ENCODE measurements around a stretch of chr11.

- PRO-cap, 2 experiments = no peak in any of the 2 experiments
Measured at GRCh38 chr11:11243012-11243637, 109.9 kb downstream of the CSNK2A3 start.

DNA sequence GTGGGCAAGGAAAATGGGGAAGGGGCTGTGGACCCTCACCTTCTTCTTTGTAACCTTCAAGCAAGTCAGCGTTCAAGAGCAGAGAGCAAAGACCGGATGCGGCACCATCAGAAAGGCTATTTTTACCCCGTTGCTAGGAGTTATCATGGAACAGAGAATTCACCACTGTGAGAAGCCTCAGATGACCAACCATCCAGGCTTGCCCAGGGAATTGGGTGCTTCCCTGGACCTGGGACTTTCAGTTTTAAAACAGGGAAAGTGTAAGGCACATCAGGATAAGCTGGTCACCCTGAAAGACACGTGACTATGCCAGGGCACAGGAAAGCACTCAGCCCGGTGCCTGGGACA is 10.5 kb downstream of the GALNT18 start:
- PRO-cap, 2 experiments = no peak in any of the 2 experiments

GRCh38 chr11:11960205-11961318 is 47.9 kb downstream of the DKK3 start:
- PRO-cap, 2 experiments = peak in 1 of 2 experiments; most common plus-strand start chr11:11960952 (in 1)

- PRO-cap, 2 experiments = no peak in any of the 2 experiments
Measured at GRCh38 chr11:12017916-12018277, 9.5 kb upstream of the DKK3 start.

DNA sequence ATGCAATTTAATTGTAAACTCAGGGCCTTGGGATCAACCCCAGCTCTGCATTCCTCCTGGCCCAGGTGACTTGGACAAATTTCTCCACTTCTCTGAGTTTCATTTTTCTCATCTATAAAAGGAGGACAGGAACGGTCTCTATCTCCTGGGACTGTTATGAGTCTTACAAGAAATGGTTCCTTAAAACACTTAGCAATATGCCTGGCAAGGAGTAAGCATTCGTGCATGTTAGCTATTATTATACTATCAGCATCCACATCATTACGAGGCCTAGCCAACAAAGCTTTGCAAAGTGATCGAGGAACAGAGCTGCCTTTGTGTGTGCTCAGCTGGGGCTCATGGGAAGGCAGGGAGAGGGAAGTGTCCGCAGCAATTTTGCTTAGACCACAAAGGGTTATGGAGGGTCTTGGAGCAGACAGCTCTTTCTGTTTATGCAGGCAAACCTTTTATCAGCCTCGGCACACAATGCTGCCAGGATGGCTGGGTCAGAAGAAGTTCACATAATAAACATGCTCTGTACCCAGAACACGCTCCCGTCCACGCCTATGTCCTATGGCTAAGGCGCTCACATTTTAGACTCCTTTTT is 10.8 kb upstream of the DKK3 start:
- PRO-cap, 2 experiments = no peak in any of the 2 experiments

- PRO-cap, 2 experiments = no peak in any of the 2 experiments
Measured at GRCh38 chr11:12076039-12077058, 34.0 kb upstream of the MICAL2 start.

DNA sequence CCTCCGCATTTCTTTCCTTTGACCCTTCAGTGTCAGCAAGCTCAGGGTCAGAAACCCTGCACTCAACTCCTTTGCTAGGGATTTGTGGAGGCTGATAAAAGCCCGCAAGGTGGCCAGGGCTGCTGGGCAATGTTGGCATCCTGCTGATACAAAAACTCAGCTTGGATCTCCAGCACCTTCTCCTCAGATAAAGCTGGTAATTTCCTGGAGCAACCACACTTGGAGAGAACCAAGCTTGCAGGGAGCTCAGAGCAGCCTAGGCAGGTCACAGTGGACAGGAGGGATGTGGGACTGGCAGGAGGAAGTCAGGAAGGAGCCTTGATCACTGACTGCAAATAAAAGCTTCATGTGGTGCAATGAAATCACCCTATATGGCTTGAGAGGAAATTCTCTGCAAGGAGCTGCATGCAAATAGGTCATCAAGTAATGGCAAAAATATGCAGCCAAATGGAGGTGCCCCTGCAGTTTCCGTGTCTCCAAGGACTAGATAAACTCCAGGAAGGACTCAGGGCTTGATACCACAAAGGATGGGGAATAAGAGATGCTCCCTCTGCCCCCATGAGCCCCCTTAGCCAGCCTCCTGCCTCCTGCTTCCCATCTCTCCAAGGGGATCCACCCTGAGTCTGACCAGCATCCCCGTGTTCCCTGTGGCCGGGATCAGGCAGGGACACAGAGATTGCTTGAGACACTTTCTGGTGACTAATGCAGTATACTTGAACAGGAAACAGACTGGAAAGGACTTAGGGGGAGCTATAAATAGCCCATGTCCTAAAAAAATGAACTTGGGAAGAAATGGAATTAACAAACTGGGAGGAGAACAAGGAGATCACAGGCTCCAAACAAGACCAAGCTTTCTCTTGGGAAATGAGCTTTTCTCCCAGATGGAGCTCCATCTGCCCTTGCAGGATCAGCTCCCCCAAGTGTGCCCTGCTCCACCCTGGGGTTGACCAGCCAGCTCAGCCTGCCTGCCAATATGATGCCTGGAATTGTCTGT is 24.0 kb upstream of the MICAL2 start:
- PRO-cap, 2 experiments = no peak in any of the 2 experiments

DNA sequence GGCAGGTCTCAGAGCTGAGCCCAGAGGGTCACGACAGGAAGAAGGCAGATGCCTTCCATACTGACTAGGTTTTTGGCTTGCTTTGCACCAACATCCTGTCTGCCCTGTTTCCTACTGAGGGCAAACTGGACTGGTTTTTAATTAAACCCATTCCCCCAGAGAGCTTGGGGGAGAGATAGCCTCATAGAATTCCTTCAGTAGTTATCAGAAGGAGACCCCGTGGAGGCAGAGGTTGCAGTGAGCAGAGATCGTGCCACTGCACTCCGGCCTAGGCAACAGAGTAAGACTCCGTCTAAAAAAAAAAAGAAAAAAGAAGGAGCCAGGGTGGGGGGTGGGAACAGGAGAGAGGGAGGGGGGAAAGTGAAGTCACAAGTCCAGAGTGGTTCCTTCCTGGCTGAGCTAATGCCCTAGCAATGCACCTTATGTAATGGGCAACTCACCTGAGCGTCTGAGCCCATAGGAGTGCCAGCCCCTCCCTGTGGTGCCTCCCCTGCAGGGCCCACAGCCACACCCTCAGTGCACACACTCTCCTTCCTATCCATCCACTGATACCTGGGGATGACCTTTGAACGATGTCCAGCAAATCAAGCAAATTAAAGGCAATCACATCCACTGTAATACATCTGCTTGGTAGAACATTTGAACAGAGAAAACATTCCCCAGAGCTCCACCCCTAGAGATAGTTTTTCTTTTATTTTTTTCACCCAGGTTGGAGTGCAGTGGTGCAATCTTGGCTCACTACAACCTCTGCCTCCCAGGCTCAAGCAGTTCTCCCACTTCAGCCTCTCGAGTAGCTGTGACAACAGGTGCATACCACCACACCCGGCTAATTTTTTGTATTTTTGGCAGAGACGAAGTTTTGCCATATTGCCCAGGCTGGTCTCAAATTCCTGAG is 19.7 kb upstream of the MICAL2 start:
- PRO-cap, 2 experiments = no peak in any of the 2 experiments

DNA sequence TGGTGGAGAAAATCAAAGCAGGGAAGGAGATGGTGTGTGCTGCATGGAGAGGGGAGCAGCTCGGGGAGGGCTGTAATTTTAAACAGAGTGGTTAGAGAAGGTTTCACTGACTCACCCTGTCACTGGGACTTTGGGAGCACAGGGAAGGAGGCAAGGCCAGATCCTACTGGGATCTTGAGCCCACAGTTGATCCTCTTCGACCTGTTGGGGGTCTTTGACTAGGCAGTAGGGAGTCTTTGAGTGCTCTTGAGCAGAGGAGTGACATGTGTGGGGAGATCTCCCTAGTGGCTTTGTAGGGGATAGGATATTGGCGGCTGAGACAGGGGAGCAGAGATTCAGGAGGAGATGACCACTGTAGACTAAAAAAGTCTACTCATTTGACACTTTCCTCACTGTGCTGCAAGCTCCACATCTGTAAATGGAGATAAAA is 17.1 kb downstream of the MICAL2 start:
- PRO-cap, 2 experiments = no peak in any of the 2 experiments

- PRO-cap, 2 experiments = no peak in any of the 2 experiments
Measured at GRCh38 chr11:12148910-12149630, 38.7 kb downstream of the MICAL2 start.

DNA sequence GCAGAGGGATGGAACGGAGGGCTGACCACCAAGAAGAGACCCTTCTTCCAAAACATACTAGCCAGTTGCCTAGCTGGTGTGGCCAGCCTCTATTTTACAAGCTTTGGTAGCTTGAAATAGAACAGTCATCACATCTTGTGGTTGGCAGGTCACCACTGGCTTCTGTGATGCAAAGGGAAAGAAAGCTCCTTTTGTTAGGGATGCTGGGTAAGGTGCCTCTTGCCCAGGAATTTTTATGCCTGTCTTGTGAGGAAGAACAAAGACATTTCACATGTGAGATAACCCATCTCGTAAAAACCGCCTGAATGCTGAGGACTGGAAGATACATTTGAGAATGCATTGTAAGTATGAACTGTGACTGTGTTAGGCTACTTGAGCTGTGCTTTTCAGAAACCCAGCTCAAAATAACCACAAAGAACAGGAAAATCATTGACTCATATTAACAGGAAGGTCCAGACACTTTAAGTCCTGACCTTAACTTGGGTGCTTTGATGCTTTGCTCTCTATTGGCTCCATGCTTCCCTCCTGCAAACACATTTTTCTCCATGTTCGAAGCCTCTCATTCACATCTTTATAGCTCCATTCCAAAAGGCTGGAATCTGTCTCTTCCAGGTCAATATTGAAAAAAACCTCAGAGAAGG is 53.8 kb downstream of the MICAL2 start:
- PRO-cap, 2 experiments = no peak in any of the 2 experiments

DNA sequence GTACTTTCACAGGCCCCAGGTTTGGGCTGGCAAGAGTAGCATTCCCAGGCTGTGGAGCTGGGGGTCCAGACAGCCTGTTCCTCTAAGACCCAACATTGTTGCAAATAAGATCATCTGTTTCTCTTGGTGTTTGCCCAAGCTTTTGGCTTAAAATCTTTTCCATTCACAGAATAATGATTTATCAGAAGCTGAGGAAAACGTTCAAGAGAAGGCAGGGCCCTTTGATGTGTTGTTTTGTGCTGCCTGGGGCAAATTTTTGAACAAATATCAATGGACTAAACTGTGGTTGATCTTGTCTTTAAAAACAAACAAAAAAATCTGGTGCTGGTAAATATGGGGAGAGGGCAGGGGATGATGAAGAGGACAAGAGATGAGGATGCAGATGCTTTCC is 124.0 kb downstream of the MICAL2 start:
- PRO-cap, 2 experiments = no peak in any of the 2 experiments

DNA sequence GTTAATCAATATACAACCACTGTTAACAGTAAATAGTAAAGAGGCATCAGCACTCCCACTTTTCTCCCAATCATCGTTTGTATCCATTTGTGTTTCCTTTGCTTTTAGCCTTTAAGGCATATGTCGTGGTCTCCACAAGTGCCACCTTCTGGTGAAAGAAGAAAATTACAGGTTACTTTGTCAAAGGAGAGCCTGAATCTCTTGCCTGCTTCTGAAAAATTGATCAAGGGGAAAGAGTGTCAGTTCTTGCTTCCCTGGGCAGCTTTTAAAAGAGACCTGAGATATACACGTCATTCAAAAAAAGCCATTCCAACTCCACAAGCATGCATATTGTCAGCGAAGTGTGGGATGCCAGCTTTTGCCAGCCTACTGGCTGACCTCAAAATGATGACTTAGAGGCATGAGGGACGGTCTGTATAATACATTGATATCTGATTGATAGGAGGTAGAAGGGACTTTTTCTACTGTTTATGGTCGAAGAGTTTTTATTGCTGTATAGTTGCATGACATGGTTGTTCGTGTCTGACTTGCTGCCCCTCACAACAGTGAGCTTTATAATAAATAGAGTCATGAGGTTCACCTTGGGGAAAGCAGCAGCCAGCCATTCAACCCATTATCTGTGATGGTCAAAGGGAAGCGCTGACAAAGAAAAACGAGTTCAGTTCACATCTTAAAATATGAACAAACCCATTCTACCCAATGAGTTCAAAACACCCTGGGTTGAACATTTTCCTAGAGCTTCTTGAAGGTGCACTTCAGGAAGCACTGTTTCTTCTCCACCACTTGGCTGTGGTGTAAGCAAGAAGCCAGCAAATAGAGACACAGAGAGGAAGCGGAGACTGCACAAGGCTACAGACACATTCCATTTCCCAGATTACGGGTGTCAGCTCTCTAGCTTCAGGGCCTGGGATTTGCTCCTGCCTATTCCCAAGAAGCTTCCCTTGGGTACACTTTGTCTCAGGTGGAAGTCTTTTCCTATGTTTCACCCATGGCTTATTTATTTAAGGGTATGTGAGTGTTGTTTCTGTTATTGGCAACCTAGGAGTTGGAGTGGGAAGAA is 126.5 kb downstream of the MICAL2 start:
- PRO-cap, 2 experiments = no peak in any of the 2 experiments

GRCh38 chr11:12241039-12241830 is 130.8 kb downstream of the MICAL2 start:
- PRO-cap, 2 experiments = no peak in any of the 2 experiments

- PRO-cap, 2 experiments = no peak in any of the 2 experiments
Measured at GRCh38 chr11:12321247-12321744, 56.1 kb upstream of the PARVA start.

DNA sequence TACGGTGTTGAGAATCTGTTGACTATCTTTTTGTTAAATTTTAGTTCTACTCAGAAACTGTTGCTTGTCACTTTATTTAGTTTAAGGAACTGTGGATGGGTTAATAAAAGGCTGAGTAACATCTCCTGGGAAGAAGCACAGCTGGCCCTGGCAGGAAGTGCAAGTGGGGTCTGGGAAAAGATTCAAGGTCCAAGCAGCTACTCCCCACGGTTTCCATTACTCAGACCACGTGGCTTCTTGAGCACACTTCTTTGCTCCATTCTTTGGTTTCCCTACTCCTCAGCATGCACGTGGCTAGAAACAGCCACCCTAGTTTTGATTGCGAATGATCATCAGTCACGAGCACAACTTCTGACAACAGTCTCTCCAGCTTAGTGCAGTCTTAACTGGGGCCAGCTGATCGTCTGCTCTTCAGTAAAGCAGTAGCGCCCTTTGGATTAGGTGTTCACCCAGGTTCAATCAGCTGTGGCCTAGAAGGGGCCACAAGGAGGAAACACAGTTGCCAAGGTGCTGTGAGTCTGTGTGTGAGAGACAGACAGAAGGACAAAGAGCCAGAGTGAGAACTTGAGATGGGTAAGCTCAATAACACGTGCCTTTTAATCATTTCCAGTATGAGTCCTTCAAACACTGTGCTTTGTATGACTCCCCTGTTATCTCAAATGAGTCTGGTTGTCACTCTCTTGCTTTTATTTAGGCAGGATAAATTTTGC is 1.1 kb upstream of the PARVA start:
- PRO-cap, 2 experiments = no peak in any of the 2 experiments

DNA sequence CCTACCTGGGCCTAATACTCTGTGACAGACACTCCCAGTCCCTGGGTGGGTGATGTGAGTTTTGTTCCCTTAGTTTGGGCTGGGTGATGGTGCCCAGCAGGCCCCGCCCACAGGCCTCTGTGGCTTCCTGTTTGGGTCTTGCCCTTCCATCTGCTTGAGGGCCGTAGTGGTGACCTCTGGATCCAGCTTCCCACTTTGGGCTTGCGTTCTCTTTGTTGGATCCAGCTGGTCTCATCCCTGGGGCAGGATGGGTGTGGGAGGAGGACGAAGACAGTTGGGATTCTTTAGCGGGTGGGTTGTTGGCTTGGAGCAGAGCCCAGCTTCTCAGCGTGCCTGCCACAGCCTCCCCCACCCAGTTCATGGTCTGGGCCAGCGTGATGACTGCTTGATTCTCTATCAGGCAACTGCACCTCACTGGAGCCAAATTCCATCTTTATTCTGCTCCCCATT is 40.9 kb downstream of the PARVA start:
- PRO-cap, 2 experiments = no peak in any of the 2 experiments

DNA sequence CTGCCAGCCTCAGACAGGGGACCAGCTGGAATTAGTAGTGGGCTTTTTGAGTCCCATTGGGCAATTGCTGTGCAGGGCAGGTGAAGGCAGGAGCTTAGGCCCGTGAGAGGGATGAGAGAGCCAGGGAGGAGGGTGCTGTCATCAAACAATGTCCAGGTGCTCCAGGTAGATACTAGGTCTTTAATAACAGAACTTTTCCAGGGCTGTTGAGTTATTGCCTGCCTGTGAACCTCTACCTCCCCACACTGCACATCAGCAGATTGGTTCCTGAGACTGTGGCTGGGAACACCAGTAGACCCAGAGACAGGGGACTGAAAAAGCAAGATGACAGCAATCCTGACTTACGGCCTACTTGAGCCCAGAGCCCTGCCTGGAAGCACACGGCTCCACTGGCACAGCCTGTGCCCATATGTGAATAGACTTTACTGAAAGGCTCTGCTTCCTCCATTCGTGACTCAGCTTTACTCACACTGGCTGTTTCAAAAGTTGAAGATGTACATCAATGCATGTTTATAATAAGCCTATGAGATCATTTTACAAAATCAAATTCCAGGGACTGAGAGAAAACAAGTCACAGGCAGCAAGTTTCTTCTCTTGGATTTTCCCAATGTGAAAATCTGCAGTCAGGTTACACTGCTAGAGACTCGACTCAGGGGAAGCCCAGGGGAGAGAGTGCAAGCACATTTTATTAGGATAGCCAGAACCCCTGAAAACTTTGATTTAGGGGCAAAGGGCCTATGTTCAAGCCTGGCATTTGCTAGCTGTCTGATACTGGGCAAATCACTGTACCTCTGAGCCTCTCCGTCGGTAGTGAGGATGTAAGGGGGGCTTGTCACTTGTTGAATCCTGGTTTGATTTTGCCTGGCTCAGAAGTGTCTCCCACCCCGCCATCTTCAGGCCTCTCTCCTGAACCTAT is 134.6 kb upstream of the TEAD1 start:
- PRO-cap, 2 experiments = no peak in any of the 2 experiments

- PRO-cap, 2 experiments = no peak in any of the 2 experiments
Measured at GRCh38 chr11:12769316-12770440, 95.5 kb downstream of the TEAD1 start.

- PRO-cap, 2 experiments = no peak in any of the 2 experiments
Measured at GRCh38 chr11:12810608-12811246, 136.5 kb downstream of the TEAD1 start.

Data from helper T cell (primary cell).